Fibroblast of villous mesenchyme (primary cell): Measurements from ENCODE around the genes ASB17 and ZZZ3.

DNA sequence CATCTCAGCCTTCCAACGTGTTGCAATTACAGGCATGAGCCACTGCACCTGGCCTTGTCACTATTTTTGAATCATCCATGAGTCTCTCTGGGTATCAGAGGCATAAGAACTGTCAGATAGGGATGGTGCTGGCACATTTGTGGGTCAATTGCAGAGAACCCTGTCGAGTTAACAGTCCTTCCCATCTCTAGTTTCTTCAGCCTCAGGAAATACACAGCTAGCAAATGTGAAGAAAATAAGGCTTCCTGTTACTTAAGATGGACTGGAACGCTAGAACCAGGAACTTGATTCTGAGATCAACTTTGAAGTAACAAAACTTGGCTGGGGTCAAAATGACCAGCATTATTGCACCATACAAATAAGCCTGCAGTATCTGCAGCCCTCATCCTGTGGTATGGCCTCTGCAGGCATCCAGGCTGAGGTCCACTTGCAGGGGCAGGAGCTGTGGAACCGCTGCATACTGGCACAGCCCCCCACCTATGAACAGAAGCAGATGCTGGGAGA is 124.2 kb upstream of the GADD45A start:
- CAGE, long polyA plus RNA: no peak

GRCh38 chr1:67688699-67688821 is 3.6 kb downstream of the GADD45A start:
- CAGE, long polyA plus RNA: no peak

- CAGE, long polyA plus RNA: no peak
These were observed 21.2 kb downstream of the GADD45A start for GRCh38 chr1:67706205-67706697.

DNA sequence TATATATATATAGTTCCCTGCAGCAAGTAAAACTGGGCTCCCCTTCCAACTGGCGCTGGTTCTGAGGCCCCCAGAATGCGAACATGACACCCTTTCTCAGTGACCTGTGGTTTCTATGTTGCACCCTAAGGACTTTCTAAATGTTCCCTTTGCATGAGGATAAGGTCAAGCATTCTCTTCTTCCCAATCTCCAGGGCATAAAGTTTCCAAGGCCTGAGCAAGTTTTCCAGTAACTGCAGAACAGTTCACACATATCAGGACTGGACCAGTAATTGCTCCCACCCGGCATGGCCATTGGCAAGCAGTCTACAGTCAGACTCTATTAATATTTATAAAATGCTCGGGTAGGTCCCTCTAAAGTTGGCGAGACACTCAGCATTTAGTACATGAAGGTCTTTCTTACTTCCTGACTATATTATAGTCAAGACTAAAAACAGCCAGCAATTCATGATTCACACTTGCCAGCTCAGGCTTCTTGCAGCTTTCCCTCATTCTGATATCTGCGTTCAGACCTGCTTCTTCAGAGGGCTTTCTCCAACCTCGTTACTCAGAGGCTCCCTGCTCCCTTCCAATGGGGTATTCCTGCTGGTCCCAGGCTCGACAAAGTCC is 25.4 kb downstream of the GADD45A start:
- CAGE, long polyA plus RNA: no peak

DNA sequence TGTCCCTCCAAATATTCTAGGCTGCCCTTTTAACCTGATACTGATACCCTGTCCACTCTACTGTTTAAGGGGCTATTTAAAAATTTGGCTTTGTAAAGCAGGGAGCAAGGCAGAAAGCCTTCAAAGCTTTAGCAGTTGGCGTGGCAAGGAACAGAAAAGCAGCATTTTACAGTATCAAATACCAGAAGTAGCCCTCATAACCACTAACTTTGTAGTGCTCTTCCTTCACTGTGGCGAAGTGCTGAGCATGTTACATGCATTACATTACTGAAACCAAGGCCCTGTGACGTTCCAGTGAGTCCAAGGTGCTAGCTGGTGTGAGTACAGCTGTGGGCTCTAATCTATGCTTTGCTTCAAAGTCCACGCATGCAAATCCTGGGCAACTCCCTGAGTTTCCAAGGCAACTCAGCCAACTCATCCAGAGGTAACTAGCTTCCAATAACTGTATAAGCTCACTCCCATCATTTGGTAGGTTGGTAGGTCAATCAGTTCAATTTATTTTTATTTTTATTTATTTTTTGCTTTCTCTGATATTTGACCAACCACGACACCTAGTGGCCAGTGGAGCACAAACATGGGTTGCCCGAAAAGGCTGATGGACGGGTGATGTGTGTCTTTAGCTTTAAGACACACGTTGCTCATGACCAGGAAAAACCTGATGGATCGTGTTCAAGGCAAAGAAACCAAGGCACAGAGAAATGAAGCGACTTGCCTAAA is 73.2 kb downstream of the GNG12 start:
- CAGE, long polyA plus RNA: no peak

DNA sequence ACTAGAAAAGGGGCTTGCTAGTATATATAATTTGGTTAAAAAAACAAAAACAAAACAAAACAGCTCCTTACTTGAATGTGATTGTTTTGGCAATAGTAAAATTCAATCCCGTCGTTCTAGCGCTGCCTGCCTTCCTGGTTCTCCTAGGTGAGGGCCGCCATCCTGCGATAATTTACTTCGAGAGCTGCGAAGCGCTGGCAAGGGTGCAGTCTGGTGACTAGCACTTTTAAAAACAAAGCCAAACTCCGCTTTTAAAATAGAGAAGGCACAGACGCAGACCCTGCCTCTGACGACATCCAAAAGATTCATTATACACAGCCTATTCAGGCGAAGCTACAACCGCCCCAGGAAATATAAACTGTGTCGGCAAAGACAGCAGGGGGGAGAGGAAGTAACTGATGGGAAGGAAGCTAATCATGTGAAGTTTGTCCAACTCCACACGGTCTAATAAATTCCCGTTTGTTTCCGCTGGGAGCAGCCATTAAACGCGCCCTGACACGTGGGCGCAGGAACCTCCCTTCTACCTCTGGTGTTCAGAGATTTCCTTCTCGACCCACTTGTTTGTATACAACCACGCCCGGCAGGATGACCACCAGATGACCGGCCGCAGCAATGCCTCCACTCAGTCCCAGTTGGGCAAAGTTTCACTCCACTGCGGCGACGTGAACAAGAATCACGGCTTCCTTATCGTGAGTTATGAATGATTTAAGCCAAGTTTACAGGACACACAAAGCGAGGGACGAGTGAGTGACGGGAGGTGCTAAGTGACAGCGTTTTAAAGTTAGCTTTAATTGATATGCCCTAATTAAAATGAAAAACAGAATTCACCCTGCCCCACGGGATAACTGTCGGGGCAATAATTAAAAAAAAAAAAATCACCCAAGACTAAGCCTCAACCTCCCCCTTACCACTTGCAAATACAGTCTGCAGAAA is 1.3 kb downstream of the GNG12 start:
- CAGE, long polyA plus RNA: no peak

DNA sequence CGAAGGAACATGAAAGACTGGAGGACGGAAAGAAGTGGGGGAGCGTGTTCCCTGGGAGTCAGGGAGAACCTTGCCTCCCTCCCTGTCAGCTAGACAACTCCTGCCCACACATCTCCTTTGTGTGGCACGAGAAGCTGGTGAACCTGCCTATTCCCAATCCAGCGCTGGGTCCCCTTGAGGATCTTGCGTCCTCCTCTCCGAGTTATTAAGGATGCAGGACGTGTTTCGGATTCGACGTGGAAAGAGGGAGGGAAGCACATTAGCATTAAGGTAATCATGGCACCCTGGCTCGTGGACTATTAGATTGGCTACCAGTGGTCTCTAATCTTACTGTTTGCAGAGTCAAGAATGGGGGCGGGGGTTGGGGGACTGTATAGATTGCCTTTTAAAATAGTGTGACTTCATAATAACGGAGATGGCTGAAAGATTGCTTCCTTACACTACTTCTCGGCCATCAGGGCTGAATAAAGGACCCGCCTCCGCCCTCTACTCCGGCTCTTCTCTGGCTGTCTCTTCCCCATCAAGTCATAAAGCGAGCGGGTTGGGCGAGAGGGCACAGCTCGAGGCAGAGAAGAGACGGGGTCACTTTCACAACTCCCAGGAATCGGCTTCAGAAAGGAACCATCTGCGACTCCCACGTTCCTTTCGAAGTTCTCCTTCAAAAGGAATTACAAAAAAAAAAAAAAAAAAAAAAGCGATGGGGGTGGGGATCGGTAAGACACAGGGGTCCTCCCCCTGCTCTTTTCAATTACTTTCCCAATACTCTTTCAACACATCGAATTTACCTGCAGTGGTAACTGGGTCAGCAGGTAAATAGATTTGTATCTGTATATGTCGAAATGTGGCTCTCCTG is 1.7 kb downstream of the LRRC7 start:
- CAGE, long polyA plus RNA: no peak

DNA sequence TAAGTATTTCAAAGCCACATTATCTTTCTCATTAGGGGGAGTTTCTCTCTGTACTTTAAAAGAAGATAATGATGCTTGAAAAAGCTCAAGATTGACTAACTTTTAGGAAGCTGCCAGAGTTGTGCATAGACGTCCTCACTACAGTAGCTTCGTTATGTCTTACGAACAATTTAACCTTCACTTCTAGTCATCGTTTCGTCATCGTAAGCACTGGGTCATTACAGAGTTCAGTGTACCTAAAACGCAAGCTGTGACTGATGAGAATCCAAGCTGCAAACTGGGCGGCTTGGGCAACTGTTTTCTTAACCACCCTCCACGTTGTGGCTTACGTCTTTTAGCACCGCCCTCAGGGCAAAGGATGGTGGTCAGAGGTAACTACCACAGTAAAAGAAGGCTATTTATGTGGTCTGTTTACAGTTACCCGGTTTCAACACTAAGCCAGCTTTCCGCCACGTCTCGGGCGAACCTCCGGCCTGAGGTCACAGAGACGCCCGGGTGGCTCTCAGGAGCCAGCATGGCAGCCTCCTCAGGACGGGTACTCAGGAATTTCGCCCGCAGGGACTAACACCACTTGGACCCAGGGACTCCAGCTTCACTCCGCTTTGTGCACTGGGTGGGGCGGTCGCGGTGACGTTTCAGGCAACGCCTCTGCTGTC is 447 bp upstream of the CTH start:
- CAGE, long polyA plus RNA: no peak

- CAGE, long polyA plus RNA: no peak
These were observed 32.0 kb downstream of the PTGER3 start for GRCh38 chr1:71015602-71016069.

GRCh38 chr1:71054134-71054896 is 6.7 kb upstream of the PTGER3 start:
- CAGE, long polyA plus RNA: no peak

GRCh38 chr1:73806690-73807152 is 391.3 kb downstream of the LRRIQ3 start:
- CAGE, long polyA plus RNA: no peak

- CAGE, long polyA plus RNA: no peak
These were observed 496 bp upstream of the RABGGTB start for GRCh38 chr1:75785588-75785932.

GRCh38 chr1:75932279-75932600 is at the start of gene ASB17:
ASB17 (minus strand) TSS chr1:75932404.
- CAGE, long polyA plus RNA: no peak

DNA sequence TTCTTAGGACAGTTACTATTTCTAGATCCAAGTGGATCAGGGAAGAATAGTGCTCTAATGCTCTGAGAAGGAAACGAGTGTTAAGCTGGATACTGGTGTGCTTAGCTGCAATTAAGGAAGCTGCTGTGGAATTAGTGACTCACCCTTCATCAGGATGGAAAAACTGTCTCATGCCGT is 179.5 kb downstream of the ST6GALNAC3 start:
- CAGE, long polyA plus RNA: no peak

- CAGE, long polyA plus RNA: no peak
These were observed 740 bp downstream of the AK5 start for GRCh38 chr1:77282289-77283229.

GRCh38 chr1:77308849-77309303 is 27.1 kb downstream of the AK5 start:
- CAGE, long polyA plus RNA: no peak

DNA sequence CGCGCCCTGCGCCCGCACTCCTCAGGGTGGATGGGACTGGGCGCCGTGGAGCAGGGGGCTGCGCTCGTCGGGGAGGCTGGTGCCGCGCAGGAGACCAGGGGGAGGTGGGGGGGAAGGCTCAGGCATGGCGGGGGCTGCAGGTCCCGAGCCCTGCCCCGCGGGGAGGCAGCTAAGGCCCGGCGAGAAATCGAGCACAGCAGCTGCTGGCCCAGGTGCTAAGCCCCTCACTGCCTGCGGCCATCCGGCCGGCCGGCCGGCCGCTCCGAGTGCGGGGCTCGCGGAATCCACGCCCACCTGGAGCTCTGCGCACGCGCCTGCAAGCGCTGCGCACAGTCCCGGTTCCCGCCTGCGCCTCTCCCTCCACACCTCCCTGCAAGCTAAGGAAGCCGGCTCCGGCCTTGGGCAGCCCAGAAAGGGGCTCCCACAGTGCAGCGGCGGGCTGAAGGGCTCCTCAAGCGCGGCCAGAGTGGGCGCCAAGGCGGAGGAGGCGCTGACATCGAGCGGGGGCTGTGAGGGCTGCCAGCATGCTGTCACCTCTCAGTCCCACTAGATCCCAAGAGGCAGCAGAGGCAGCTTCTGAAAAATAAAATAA is 150.6 kb downstream of the ZZZ3 start:
- CAGE, long polyA plus RNA: no peak

GRCh38 chr1:77681911-77682839 is at the start of gene ZZZ3:
ZZZ3 (minus strand) TSS chr1:77682658.
- CAGE, long polyA plus RNA: no peak

DNA sequence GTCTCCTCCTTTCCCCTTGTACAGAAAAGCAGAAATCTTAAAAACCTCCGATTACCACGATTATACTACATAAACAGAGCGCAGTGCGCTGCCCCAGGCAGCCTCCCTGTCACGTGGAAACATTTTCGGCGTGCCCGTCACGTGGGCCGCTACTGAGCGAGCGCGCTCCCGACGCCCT is 271 bp upstream of the ZZZ3 start:
- CAGE, long polyA plus RNA: no peak

DNA sequence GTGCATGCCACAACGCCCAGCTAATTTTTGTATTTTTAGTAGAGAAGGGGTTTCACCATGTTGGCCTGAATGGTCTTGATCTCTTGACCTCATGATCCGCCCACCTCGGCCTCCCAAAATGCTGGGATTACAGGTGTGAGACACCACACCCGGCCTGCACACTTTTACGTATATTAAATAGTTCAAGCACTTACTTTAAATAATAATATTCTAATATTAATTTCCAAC is 23.0 kb downstream of the USP33 start:
- CAGE, long polyA plus RNA: no peak